ENCODE measurements around the genes OR4F5, NOC2L, AGRN, DVL1, CCNL2 and TMEM88B.

DNA sequence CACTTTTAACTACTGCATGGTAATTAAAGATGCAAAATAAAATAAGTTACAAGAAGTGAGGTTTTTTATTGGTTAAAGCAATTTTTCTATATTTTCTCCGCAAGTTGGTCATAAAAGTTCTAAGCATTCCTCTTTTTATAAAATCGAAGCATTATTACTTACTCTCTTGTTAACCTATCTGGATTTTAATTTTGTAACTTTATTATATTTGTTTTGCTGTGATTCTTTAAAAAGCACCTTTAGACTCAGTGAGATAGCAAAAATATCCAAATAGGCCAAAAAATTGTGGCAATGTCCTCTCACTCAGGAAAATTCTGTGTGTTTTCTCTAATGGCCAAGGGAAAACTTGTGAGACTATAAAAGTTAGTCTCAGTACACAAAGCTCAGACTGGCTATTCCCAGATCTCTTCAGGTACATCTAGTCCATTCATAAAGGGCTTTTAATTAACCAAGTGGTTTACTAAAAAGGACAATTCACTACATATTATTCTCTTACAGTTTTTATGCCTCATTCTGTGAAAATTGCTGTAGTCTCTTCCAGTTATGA is at the start of gene OR4F5:
TSS of gene OR4F5 (plus strand) at position 398 of the 547 bp plus-strand sequence.
- PRO-cap, 2 experiments, result no peak in any of the 2 experiments

DNA sequence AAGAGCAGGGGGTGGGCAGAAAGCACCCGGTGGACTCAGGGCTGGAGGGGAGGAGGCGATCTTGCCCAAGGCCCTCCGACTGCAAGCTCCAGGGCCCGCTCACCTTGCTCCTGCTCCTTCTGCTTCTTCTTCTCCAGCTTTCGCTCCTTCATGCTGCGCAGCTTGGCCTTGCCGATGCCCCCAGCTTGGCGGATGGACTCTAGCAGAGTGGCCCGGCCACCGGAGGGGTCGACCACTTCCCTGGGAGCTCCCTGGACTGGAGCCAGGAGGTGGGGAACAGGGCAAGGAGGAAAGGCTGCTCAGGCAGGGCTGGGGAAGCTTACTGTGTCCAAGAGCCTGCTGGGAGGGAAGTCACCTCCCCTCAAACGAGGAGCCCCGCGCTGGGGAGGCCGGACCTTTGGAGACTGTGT is 121.0 kb downstream of the OR4F5 start:
- PRO-cap, 2 experiments, result no peak in any of the 2 experiments

DNA sequence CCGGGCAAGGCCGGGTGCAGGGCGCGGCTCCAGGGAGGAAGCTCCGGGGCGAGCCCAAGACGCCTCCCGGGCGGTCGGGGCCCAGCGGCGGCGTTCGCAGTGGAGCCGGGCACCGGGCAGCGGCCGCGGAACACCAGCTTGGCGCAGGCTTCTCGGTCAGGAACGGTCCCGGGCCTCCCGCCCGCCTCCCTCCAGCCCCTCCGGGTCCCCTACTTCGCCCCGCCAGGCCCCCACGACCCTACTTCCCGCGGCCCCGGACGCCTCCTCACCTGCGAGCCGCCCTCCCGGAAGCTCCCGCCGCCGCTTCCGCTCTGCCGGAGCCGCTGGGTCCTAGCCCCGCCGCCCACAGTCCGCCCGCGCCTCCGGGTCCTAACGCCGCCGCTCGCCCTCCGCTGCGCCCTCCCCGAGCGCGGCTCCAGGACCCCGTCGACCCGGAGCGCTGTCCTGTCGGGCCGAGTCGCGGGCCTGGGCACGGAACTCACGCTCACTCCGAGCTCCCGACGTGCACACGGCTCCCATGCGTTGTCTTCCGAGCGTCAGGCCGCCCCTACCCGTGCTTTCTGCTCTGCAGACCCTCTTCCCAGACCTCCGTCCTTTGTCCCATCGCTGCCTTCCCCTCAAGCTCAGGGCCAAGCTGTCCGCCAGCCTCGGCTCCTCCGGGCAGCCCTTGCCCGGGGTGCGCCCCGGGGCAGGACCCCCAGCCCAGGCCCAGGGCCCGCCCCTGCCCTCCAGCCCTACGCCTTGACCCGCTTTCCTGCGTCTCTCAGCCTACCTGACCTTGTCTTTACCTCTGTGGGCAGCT is 134.6 kb downstream of the OR4F5 start:
- PRO-cap, 2 experiments, result no peak in any of the 2 experiments

DNA sequence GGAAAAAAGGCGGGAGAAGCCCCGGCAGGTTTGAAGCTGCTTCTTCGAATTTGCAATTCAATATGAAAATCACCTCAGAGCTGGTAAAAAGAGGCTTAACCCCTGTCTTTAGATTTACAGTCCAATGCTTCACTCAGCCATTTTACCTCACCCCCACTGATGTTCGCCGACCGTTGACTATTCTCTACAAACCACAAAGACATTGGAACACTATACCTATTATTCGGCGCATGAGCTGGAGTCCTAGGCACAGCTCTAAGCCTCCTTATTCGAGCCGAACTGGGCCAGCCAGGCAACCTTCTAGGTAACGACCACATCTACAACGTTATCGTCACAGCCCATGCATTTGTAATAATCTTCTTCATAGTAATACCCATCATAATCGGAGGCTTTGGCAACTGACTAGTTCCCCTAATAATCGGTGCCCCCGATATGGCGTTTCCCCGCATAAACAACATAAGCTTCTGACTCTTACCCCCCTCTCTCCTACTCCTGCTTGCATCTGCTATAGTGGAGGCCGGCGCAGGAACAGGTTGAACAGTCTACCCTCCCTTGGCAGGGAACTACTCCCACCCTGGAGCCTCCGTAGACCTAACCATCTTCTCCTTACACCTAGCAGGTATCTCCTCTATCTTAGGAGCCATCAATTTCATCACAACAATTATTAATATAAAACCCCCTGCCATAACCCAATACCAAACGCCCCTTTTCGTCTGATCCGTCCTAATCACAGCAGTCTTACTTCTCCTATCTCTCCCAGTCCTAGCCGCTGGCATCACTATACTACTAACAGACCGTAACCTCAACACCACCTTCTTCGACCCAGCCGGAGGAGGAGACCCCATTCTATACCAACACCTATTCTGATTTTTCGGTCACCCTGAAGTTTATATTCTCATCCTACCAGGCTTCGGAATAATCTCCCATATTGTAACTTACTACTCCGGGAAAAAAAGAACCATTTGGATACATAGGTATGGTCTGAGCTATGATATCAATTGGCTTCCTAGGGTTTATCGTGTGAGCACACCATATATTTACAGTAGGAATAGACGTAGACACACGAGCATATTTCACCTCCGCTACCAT is 55.2 kb downstream of the OR4F16 start:
- PRO-cap, 2 experiments, result no peak in any of the 2 experiments

- PRO-cap, 2 experiments, result no peak in any of the 2 experiments
These were observed 102.2 kb upstream of the OR4F16 start for GRCh38 chr1:788485-789269.

DNA sequence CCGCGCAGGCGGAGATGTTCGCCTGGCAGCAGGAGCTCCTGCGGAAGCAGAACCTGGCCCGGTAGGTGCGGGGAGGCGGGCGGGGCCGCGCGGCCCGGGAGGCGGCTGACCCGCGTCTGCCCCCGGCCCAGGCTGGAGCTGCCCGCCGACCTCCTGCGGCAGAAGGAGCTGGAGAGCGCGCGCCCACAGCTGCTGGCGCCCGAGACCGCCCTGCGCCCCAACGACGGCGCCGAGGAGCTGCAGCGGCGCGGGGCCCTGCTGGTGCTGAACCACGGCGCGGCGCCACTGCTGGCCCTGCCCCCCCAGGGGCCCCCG is 16.7 kb downstream of the NOC2L start:
- PRO-cap, 2 experiments, result no peak in any of the 2 experiments

- PRO-cap, 2 experiments, result peak in 2 of 2 experiments; most common plus-strand start chr1:959377 (in 1); most common minus-strand start chr1:959251 (in 2)
These were observed at the start of gene NOC2L for GRCh38 chr1:958740-959601. Gene NOC2L, minus strand, starts transcription at chr1:959256.

GRCh38 chr1:974541-975562 is 7.0 kb downstream of the PERM1 start:
- PRO-cap, 2 experiments, result no peak in any of the 2 experiments

DNA sequence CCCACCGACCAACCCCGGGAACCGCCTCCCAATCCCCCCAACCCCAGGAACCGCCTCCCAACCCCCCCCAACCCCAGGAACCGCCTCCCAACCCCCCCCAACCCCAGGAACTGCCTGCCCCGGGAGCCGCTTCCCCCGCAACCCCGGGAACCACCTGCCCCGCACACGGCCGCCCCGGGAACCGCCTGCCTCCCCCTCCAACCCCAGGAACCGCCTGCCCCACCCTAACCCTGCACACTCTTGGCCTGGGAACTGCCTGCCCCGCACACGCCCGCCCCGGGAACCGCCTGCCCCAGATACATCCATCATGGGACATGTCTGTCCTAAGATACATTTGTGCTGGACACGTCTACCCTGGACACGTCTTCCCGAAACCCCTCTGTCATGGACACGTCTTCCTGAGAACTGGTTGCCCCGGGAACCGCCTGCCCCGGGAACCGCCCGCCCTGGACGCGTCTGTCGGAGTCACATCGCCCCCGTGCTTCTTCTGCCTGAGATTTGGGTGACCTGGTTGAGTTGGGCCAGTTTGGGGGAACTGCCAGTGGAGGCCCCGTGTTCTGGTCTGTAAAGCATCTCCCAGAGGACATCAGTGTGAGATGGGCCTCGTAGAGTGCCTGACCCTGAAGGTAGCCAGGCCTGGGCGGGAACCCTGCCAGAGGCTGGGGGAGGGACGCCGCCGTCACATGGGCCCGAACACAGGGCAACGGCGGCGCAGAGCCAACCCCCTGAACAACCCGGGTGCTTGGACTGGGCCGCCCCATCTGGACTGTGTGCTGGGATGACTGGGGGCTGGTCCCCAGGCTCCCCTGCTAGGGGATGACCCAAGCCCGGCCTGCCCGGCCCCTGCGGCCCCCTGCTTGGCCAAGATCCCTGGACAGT is 3.7 kb downstream of the PERM1 start:
- PRO-cap, 2 experiments, result no peak in any of the 2 experiments

DNA sequence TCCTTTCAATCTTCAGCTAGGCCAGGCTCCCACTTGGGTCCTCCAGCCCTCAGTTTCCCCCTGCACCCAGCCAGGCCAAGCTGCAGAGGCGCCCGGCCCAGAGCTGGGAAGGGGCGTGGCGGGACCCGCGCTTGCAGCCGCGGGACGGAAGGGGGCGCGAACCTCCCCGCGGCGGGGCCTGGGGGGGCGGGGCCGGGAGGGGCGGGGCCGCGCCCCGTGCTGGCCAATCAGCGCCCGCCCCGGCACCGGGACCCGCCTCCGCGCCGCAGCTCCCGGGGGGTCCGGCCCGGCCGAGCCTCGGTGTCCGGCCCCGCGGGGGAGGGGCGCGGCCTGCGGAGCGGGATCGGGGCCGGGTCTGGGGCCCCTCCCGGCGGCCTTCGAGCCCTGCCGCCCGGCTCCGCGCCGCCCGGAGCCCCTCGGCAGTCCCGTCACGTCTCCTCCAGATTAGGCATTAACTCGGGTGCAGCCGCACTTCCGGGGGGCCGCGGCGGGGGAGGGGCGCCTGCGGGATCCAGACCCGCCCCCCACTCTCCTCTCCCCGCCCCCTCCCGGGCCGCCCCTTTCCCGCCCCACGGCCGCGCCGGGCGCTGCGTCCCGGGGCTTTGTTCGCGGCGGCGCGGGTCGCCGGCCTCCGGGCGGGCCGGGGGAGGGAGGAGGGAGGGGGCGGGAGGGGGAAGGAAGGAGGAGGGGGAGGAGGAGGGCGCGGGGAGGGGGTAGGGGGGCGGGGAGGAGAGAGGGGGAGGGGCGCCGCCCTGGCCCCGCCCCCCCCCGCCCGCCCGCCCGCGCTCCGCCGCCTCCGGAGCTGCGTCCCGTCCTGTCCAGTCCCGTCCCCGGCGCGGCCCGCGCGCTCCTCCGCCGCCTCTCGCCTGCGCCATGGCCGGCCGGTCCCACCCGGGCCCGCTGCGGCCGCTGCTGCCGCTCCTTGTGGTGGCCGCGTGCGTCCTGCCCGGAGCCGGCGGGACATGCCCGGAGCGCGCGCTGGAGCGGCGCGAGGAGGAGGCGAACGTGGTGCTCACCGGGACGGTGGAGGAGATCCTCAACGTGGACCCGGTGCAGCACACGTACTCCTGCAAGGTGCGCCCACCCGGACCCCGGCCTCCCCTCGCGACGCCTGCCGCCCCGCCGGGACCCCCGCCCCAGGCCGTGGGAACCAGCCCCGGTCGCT is at the start of gene AGRN:
TSS of gene AGRN (plus strand) at position 821 of the 1,165 bp plus-strand sequence.
- PRO-cap, 2 experiments, result peak in 2 of 2 experiments; most common plus-strand start position 807 of the sequence (in 2); most common minus-strand start position 446 of the sequence (in 2)

GRCh38 chr1:1023581-1024037 is 3.7 kb downstream of the AGRN start:
- PRO-cap, 2 experiments, result no peak in any of the 2 experiments

GRCh38 chr1:1032439-1032867 is 12.5 kb downstream of the AGRN start:
- PRO-cap, 2 experiments, result no peak in any of the 2 experiments

GRCh38 chr1:1046302-1047153 is 26.6 kb downstream of the AGRN start:
- PRO-cap, 2 experiments, result no peak in any of the 2 experiments

DNA sequence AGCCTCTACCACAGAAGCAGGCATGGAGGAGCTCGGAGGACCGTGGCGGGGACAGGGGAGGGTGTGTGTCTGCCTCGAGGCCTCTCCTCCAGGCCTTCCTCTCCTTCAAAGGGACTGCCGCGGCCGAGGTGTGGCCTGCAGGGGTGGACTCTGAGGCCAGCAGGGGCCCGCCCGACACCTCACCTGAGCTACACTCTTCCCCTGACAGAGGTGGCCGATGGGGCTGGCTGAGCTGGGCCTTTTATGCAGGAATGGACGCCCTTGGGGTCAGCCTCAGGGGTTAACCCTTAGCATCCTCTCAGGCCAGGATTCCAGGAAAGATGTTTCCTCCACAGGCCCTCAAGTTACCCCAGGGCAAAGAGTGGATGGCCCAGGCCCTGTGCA is 9.4 kb upstream of the C1orf159 start:
- PRO-cap, 2 experiments, result no peak in any of the 2 experiments

DNA sequence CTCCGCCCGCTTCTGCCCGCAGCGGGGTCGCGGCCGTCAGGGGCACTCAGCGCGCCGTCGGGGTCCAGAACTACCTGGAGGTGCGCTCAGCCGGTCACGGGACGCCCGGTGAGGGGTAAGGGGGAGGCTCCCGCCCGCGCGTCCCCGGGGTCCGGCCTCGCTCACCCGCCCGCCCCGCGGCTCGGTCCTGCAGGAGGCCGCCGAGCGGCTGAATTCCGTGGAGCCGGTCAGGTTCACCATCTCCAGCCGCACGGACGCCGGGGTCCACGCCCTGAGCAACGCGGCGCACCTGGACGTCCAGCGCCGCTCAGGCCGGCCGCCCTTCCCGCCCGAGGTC is 464 bp downstream of the PUSL1 start:
- PRO-cap, 2 experiments, result no peak in any of the 2 experiments

GRCh38 chr1:1311185-1311715 is 2.9 kb downstream of the PUSL1 start:
- PRO-cap, 2 experiments, result no peak in any of the 2 experiments

GRCh38 chr1:1348777-1349521 is at the start of gene DVL1:
Gene DVL1, minus strand, starts transcription at chr1:1349418.
- PRO-cap, 2 experiments, result peak in 2 of 2 experiments; most common minus-strand start chr1:1349380 (in 2)

GRCh38 chr1:1397759-1399037 is 937 bp downstream of the CCNL2 start:
- PRO-cap, 2 experiments, result peak in 1 of 2 experiments; most common plus-strand start chr1:1398382 (in 1)

DNA sequence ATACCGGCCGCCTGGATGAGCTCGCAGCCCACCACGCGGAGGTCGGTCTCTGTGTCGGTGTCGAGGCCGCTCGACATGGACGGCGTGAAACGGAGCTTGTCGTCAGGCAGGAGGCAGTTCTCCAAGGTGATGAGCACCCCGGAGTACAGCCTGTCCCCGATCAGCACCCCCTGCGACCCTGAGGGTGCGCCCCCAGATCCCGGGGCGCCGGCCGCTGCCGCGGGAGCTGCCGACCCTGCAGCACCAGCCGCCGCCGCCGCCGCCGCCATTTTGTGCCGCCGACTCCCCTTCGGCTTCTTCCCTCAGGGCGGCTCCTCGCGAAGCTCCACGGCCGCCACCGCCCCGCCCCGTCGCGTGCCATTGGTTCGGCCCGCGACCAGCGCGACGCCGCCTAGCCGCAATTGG is at the start of gene CCNL2:
TSS of gene CCNL2 (minus strand) at position 298 of the 405 bp plus-strand sequence.
- PRO-cap, 2 experiments, result peak in 2 of 2 experiments; most common minus-strand start position 250 of the sequence (in 2)

DNA sequence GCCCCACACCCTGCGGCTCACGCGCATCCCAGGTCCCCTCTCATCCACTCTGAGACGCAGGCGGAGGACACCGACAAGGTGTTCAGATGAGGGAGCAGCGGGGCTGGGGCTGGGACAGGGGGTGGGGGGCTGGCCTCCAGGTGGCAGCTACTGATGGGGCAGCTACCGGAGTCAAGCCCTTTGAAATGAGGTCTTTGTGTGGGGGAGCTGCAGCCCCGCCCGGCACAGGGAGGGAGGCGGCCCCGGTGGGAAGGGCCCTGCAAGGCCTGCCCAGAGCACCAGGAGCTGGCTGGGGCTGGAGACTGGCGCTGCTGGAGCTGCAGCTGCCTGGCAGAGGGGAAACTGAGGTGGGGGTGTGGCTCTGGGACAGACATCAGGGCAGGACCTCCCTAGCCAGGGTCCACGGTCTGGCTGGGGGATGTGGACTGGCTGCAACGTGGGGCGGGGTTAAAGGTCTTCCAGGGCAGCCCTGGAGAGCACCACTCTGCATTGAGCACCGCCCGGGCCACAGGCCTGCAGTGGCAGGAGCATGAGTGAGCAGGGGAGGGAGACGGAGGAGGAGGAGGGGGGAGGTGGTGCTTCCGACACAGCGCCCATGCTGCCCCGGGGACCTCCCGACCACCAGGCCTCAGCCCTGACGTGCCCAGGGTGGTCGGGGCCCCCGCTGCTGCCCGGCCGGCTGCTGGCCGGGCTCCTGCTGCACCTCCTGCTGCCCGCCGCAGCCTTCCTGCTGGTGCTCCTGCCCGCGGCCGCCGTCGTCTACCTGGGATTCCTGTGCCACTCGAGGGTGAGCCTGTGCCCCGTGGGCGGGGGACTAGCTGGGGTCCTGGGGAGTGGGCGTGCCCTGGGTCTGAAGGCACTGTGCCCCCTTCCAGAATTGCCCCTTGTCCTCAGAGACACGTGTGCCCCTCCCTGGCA is at the start of gene TMEM88B:
TSS of gene TMEM88B (plus strand) at position 273 of the 918 bp plus-strand sequence.
- PRO-cap, 2 experiments, result peak in 2 of 2 experiments; most common plus-strand start position 281 of the sequence (in 1)

Measured in Metastatic Liver Carcinoma in the Adrenal Gland (tissue), 2 donors.